A375 (cell line): ENCODE measurements around a stretch of chr17.

DNA sequence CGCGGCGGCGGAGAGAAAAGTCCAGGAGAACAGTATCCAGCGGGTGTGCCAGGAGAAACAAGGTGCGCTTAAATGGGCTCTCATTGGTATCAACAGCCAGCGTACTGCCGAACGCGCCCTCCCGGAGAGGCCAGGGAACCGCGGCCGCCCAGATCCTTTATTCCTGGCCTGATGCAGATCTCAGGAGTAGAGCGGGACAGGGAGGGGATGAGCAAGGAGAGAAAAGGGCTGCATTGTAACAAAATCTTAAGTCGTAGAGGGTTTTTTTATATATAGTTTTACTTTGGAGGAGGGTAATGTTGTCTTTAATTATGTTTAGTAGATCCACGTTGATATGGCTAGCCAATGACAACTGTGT is 531 bp downstream of the METTL2A start:
- RAMPAGE, long total RNA = no peak

DNA sequence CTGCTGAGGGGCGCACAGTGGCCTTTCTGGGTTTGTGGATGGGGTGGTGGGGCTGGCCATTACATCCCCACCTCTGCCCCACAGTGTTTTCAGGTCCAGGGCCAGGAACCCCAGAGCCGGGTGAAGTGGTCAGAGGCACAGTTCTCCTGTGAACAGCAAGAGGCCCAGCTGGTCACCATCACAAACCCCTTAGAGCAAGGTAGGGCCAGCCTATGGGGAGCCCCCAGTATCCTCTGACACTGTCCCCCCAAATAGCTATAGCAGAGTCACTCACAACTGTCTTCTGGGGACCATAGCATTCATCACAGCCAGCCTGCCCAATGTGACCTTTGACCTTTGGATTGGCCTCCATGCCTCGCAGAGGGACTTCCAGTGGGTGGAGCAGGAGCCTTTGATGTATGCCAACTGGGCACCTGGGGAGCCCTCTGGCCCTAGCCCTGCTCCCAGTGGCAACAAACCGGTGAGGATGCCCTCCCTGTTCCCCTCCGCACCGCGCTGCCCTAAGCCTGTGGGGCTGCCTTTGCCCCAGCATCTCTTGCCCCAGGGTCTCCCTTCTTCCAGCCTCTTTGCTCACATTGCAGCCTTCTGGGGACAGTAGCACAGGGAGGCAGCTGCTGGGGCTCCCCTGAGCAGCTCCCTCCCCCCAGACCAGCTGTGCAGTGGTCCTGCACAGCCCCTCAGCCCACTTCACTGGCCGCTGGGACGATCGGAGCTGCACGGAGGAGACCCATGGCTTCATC is 60.9 kb downstream of the MRC2 start:
- RAMPAGE, long total RNA = no peak

GRCh38 chr17:62690933-62691342 is 63.5 kb downstream of the MRC2 start:
- RAMPAGE, long total RNA = no peak

DNA sequence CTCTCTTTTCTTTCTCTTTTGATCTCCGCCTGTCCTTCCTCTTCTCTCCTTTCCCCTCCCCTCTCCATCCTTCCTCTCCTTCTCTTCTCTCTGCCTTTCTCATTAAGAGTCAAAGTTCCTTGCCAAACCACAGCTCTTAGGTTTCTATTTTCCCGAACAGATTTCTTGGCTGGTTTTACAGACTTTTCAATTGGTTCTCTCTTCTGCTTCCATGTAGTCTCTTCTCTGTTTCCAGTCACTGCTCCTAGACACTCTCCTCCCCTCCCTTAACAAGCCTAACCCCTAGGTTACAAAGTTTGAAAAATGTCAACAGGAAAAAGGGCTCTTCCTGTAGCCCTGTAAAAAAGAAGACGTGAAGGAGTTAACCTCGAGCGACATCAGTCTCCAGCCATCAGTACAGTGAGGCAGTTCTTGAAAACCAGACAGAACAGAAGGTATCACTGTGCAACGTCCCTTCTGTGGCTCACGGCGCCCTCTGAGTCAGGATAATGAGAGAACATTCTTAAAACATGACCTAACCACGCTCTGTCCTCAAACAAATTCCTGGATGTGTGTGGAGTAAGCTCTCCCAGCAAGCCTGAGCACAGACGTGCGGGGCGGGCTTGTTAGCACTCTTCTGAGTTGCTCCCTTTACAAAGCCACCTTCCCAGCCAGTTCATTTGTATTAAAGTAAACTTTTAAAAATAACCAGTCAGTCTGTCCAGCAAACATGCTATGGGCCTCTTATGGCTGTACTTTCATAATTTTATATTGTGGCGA is 11.6 kb upstream of the MARCHF10 start:
- RAMPAGE, long total RNA = no peak

DNA sequence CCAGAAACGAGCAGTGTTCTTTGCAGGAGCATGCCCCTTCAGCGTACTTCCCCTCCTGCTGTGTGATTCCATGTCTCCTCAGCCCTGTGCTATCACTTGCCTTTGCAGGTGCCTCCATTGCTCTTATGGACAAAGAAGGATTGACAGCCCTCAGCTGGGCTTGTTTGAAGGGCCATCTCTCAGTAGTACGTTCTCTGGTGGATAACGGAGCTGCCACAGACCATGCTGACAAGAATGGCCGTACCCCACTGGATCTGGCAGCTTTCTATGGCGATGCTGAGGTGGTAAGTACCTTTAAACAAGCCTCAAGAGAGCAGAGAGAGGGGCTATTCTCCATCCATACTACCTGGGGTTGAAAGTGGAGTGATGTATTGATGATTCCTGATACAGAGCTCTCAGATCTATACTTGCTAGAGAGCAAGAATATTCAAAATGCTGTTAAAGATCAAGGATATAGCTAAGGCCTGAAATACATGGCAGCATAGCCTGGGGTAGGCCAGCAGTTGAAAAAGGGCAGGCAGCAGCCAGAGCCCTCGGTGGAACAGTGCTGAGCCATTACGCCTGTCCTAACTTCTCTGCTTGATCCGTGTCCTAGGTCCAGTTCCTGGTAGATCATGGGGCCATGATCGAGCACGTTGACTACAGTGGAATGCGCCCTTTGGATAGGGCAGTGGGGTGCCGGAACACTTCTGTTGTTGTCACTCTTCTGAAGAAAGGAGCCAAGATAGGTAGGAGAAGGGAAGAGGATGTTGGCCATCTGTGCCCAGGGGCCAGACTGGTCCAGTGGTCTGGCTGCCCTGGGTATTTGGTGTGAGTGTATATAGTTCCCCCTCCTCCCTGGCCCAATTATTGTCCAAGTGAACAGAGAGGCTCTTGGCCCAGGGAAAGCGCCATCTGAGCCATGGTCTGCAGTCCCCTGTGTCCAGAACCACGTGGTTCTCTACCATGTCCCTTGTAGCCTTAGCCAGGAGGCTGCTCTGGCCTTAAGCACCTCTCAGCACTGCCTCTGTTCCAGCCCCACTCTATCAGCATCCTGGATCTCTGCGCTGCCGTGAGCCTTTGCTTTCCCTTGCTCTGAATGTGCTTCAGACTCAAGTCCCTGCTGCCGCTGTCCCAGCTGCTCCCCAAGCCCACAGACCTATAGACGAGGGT is 34.3 kb downstream of the CYB561 start:
- RAMPAGE, long total RNA = no peak

DNA sequence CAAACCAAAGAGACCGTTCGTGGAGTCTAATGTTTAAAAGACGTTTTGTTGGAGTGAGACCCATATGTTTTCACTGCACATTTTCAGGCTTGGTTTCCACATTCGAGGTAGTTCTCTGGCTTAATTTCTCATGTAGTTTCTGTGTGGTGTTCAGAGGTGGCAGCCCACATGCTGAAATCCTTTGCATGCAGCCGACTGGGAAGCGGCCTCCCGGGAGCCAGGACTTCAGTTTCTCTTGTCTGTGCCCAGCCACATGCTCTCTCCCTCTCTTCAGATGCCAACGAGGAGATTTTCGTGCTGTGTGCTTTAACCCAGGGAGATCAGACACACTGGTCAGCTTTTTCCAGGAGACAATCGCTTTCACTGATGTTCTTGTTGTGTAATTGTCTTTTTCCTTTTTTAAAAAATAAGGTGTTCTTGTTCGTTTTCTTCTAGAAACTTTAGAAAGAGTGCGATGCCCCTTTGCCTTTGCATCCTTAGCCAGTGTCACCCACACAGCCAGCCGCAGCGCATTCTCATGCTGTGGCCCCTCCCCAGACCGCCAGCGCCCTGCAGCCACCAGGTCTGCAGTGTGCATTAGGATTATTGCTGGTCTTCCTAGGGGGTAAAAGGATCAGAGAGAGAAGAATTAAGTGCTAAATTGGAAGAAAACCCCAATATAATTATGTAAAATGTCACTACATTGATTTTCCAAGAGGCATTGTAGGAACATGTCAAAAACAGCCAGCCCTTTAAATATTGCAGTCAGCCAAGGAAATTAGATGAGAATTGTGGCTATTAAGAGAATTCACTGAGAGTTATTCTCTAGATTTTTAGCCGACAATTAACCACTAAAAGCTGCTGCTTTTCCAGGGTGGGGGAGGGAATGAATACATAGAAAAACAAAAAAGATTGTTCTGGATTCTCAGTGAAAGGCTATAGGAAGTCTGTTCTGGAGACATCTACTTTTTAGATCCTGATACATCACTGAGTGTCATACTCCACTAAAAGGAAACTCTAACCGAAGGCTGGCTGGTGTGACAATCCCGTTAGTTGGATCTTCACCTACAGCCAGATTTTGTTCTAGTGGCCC is 23.9 kb downstream of the CYB561 start:
- RAMPAGE, long total RNA = no peak

DNA sequence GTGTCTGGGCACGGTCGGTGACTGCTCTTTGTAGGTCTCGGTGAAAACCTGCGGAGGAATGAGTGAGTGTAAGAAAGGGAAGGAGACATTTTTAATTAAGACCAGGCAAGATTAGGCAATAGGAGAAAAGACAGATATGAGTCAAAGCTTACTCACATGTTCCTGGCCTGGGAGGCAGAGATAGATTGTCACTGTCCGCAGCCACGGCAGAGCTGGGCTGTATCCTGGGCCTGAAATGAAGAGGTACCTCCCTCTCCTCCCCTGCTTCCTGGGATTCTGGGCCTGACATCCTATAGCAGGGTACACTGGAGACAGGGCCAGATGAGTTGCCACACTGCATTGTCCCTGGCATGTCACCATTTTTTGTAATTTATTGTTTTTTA is 14.7 kb upstream of the CYB561 start:
- RAMPAGE, long total RNA = no peak

DNA sequence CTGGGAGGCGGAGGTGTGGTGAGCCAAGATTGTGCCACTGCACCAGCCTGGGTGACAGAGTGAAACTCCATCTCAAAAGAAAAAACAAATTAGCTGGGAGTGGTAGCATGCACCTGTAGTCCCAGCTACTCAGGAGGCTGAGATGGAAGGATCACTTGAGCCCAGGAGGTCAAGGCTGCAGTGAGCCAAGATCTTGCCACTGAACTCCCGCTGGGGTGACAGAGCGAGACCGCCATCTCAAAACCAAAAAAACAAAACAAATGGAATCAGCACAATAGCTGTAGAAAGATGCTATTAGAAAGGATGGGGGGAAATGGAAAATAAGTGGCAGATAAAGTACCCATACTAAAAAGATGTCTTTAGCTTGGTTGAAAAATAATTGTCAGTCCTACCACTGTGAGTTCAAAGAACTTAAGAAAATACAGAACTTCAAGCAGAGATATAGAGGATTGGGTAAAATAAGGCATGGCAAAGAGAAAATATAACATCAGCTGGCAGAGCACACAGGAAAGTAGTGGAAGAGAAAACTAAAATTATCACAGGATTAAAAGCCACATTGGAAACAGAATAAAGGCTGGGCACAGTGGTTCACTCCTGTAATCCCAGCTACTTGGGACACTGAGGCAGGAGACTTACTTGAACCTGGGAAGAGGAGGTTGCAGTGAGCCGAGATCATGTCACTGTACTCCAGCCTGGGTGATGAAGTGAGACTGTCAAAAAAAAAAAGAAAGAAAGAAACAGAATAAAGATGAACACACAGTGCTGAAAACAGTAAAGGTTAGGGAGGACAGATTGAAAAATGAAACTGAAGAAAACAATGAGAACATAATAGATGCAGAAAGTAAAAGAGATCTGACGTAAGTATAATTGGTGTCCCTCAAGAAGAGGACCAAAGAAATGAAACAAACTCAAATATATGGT is 6.8 kb downstream of the DCAF7 start:
- RAMPAGE, long total RNA = no peak

DNA sequence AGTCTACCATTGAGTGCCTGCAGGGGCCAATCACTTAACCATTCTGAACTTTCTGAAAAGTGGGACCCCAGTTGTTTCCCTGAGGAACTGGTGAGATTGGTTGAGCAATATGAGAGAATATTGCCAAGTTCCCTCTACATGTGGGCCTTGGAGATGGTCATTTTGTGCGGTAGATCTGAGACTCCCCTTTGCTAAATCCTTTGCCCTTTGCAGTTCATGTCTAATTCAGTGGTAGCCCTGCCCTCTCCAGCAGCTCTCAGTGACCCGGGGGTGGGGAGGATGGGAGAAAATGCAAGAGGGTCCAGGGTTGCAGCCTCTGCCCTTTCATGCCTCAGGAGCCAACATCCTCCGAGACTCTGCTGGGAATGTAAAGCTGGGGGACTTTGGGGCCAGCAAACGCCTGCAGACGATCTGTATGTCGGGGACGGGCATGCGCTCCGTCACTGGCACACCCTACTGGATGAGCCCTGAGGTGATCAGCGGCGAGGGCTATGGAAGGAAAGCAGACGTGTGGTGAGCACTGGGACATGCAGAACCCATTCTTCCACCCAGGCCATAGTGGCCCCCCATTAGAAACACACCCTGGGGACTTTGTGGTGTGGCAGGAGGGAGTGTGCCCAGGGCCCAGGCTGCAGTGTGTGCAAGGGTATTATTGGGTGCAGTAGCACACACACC is 7.9 kb downstream of the LIMD2 start:
- RAMPAGE, long total RNA = no peak

- RAMPAGE, long total RNA = no peak
Measured at GRCh38 chr17:63706147-63706613, 6.3 kb upstream of the LIMD2 start.

DNA sequence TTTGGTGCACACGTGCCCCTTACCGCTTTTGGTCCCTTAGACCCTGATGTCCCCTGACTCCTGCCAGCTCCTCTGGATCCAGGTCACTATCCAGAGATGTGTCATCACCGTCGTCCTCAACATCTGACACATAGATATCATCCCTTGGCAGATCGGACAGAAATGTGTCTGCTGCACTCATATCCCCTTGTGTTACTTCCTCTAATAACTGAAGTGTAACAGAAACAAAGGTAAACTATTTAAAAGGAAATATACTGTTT is 5.3 kb upstream of the PSMC5 start:
- RAMPAGE, long total RNA = no peak

DNA sequence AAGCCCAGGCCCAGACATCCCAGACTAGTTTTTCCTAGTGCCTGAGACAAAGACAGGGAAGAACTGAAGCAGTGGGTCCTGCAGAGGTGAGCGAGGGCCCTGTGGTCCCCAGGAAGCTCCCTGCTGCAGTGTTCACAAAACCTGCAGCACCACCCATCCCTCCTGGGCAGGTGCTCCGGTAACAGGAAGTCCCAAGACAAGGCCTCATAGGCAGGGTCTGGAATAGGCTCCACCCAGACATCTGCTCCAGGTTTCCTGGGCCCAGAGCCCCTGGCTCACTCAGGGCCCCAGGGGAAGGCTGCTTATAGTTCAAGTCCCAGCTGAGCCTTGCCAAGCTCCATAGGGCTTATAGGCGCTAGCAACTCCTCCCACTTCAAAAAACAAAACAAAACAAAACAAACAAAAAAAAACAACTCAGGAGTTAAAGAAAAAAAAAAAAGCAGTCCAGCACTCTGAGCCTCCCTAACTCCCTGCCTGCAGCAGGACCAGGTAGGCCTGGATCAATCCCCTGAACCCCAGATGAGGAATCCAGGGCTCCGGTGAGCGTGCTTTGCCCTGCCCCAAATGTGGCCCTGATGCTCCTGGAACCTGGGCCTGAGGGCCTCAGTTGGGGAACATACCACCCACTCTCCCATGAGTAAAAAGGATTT is 3.2 kb downstream of the SMARCD2 start:
- RAMPAGE, long total RNA = no peak

DNA sequence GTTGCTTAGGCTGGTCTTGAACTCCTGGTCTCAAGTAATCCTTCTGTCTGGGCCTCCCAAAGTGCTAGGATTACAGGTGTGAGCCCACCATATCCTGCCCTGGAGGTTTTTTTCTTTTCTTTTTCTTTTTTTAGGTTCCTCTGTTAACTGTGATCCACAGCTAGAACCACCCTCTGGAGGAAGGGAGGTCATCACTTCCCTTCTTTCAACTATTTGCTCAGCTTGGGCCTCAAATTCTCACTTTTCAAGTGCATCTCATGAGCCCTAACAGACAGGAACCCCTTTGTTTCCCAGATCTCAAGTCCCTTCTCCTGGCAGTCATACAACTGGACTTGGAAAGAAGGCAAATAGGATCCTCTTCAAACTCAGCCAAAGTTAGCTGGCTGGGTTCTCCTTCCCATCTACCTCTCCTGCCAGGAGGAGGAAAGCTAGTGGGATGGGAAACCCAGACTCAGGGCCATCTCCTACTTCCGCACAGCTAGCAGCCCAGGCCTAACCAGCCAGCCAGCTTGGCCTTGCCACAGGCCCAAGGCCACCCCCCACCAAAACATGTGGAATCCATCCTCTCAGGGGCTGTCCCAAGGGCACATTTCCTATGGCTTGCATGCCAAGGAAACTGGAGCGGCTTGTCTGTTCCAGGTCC is 2.0 kb downstream of the SMARCD2 start:
- RAMPAGE, long total RNA = no peak

DNA sequence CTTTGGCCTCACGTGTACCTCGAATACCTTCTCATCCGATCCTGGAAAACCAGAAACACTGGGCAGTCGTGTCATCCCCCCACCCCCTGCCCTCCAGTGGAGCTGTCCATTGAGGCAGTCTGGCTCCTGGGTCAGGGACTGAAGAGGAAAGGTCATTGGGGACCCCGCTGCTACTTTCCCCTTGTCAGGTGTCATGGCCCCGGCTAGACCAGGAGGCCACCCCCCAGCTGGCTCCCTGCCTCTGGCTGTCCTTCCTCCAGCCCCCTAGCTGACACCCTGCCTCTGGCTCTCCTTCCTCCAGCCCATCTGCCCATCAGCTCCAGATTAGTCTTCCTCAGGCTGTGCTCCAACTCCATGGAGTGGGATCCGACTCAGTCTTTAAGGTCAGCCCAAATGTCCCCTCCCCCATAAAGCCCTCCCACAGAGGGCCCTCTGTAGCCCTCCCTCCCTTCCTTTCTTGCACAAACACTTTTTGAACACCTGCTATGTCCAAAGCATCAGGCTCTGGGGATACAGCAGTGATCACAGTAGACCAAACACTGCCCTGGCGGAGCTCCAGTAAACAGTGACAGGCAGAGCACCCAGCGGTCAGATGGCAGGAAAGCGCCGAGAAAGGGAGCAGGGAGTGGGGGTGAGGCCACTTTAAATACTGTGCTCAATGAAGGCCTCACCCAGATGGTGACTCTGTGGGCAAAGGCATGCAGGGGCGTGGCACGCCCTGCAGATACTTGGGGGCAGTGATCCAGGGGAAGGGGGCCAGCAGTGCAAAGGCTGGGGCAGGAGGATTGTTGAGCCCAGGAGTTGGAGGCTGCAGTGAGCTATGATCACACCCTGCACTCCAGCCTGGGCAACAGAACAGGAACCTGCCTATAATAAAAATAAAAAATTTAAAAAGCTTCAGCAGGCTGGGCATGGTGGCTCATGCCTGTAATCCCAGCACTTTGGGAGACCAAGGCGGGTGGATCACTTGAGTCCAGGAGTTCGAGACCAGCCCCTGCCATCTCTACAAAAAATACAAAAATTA is 7.5 kb downstream of the PRR29 start:
- RAMPAGE, long total RNA = no peak

DNA sequence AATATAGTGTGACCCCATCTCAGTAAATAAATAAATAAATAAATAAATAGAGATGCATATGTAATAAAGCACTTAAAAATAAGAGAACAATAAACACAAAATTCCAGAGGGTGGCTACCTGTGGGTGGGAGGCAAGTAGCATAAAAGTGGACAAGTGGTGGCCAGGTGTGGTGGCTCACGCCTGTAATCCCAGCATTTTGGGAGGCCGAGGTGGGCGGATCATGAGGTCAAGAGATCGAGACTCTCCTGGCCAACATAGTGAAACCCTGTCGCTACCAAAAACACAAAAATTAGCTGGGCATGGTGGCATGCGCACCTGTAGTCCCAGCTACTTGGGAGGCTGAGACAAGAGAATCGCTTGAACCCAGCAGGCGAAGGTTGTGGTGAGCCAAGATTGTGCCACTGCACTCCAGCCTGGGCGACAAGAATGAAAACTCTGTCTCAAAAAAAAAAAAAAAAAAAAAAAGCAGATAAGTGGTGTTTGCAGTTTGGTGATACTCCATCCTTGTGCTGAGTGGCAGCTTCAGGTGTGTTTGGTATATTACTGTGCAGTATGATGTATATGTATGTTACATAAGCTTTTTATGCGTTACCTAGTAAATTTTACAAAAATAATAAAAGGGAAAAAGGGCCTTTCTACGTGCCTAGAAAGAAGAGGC is 929 bp downstream of the ICAM2 start:
- RAMPAGE, long total RNA = no peak

GRCh38 chr17:64038646-64039087 is 18.2 kb upstream of the ICAM2 start:
- RAMPAGE, long total RNA = no peak

DNA sequence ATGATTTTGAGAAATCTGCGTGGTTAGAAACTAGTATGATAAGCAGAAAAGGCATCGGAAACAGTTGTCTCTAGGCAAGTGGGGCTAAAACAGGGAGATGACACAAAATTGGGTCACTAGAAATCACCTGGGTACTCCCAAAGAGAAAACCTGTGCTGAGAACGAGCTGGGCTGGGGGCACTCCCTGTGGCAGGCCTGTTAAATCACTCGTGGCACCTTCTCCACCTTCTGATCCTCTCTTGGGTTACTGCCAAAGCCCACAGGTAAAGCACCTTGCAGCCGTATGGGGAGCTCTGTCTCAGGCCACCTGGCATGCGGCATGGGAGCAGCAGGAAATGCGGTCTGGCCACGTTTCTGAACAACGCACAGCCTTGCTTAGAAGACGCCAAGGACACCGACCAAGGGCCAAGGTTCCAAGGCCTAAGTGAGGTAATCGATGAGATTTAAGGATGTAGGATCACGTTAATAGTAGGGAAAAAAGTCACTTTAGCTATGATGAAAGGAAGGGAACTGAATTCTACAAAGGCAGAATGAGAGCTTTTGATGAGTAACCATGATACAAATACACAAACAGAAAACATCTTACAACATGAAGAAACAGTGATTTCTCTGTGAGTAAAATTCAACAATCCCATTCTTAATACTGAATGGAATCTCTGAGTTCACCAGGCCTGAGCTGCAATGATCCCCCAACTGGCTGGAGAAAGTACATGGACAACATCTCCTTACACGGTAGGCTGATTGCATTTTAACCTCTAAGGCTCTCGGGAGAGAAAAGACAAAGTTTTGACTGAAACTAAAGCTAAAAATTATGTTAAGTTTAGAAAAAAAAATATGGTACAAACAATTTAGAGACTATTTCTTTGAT is 21.7 kb upstream of the ICAM2 start:
- RAMPAGE, long total RNA = no peak

- RAMPAGE, long total RNA = no peak
Measured at GRCh38 chr17:64082831-64083294, 47.1 kb downstream of the ERN1 start.

- RAMPAGE, long total RNA = no peak
Measured at GRCh38 chr17:64213109-64213442, 50.0 kb downstream of the TEX2 start.

- RAMPAGE, long total RNA = no peak
Measured at GRCh38 chr17:64321127-64321440, 58.0 kb upstream of the TEX2 start.